AG09309 (cell line): ENCODE measurements around a stretch of chr2.

DNA sequence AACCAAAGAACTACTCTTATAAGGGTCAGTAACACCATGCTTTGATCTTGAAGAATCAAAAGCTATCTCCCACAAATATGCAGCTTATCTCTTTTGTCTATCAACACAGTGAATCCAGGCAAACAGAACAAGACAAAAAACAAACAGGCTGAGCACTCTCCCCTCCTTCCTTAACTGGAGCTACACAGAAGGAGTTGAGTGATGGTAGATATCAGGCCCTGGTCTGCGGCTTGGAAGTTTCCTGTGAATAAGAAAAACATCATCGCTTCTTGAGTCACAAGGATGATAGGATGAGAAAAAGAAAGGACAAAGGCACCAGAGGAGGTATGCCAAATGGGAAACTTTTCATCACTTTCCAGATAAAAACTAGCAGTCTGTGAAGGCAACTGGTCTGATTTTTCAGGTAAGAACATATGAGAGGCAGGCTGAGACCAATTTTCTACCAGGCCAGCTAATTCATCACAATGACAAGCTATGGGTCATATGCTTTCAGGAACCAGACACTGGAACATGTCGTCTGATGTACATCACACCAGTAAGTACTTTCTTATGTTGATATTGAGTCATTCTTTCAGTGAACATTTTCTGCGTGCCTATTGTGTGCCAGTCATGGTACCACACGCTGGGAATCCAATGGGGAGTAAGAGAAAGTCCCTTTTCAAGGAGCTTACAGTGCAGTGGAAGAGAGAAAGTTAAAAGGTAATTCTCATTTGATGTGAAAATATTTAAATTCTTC lies 88.6 kb upstream of the STK17B start:
- RRBS, result no CpG with 5 or more reads among the region's 5 CpGs

GRCh38 chr2:196601358-196601930 lies 8.1 kb upstream of the HECW2 start:
- RRBS, result no CpG with 5 or more reads among the region's 6 CpGs

DNA sequence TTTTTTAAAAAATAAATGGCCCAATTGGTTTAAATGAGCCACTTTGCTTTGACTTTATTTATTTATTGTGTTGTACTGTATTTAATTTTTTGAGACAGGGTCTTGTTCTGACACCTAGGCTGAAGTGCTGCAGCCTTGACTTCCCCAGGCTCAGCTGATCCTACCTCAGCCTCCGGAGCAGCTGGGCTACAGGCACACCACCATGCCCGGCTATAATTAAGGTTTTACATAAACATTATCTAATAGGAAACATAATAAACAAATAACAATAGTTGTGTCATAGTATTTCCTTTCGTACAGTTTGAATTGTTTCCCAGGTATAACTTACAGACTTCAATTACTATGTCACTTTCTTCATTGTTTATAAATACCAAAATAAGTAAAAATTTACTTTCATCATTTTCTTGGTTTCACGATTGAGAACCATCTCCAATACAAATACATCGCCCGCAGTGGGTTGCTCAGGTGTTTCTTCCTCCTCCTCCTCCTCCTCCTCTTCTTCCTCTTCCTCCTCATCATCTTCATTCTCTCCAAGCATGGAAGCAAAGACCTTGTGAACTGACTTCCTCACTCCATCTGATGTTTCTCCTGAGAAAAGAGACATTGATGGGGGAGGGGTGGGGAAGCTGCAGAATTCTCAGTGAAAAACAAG lies 6.8 kb downstream of the GTF3C3 start:
- RRBS, result no CpG with 5 or more reads among the region's 6 CpGs

GRCh38 chr2:196971443-196971928 lies 45.0 kb upstream of the PGAP1 start:
- RRBS, result no CpG with 5 or more reads among the region's 3 CpGs

- RRBS, result no CpG with 5 or more reads among the region's 3 CpGs
These were observed 152.9 kb upstream of the PGAP1 start for GRCh38 chr2:197079484-197079796.

- RRBS, result no CpG with 5 or more reads among the region's 5 CpGs
These were observed 98.0 kb downstream of the ANKRD44 start for GRCh38 chr2:197212442-197213022.

GRCh38 chr2:197261801-197262269 lies 48.7 kb downstream of the ANKRD44 start:
- RRBS, result no CpG with 5 or more reads among the region's 6 CpGs

GRCh38 chr2:197309388-197309609 lies 1.3 kb downstream of the ANKRD44 start:
- RRBS, result no CpG with 5 or more reads among the region's 2 CpGs

DNA sequence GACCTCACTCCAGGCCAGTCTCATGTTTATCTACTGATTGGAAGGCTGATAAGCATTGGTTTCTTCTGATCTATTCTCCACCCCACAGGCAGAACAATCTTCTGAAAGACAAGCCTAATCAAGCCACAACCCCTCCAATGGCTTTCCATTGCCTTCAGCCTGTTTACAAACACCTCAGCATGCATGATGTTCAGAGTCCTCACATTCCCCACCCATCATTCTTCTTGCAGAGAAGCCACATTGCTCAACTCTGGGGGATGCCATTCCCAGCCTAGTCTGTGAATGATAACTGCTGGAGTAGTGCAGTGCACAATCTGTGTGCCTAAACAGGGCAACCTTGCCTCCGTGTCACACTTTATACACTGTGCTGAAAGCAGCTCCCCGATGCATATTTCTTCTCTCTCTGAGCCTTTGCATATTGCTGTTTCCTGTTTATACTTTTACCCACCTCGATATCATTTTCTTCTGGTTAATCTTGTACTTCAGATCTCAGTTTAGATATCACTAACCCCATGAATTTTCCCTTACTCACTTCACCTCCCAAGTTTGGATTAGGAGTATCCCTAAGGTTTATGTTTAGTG lies 12.8 kb upstream of the ANKRD44 start:
- RRBS, result no CpG with 5 or more reads among the region's 3 CpGs

DNA sequence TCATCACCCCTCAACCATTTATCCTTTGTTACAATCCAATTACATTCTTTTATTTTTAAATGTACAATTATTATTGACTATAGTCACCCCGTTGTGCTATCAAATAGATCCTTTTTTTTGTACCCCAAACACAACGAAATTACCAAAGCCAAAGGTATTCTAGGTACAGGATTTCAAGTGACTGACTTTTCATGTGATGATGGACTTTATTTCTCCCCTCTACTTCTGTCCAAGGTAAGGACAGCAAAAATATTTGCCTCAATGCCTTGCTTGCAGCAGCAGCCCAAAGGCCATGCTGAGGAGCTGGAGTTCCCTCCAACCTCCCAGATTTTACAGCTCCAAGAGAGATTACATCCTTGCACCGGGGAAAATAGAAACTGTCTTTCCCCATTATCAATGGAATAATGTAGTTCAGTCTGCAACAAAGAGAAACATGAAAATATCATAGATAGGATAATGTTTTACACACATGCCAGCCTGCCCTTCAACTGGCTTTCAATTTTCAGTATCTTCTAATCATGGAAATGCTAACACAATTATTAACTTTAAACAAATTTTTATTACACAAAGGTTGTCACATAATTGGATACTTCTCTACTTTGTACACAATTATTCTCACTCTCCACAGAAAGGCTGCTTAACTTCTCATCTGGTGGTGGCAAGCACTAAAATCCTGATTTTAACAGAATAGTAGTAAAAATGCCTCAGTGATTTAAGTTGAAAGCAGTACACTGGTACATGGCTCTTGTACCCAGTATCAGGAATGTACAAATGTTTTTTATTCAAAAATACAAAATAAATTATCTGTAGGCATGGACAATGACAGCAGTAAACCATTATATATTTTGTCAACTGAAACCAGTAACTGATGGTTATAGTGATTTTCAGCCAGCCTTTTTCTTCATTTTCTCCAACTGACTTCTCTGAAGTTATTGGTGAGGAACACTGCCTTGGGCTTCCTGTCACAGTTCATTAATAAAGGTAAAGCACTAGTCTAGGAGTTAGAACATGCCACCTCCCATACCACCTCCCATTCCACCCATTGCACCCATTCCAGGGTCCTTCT lies 13.3 kb downstream of the HSPD1 start:
- RRBS, result no CpG with 5 or more reads among the region's 3 CpGs

DNA sequence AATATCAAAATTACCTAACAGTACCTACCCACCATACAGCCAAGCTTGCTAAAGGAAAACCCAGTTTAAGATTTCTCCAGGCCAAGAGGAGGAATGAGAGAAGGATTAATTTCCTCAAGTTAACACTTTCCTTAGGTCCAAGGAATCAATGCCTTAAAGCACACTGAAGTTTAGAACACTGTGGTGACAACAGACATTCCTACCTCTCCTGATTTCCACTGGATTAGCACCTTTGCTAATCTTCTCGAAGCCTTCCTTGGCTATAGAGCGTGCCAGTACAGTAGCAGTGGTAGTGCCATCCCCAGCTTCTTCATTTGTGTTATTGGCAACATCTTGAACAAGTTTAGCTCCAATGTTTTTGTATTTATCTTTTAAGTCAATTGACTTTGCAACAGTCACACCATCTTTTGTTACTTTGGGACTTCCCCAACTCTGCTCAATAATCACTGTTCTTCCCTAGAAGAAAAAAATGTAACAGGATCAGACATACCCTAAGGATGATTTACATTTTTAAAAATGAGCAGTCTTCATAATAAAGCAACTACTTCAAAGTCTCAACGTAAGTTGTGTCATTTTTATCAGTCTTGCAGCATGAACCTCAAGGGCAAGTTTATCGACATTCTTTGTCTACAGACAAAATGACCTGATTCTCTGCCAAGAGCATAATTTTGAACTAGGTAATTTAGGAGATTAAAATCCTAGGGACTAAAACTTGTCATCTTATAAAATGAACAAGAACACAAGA lies 2.5 kb downstream of the HSPD1 start:
- RRBS, result no CpG with 5 or more reads among the region's 4 CpGs

- RRBS, result no CpG with 5 or more reads among the region's 4 CpGs
These were observed 342.3 kb downstream of the PLCL1 start for GRCh38 chr2:198146449-198147287.

- RRBS, result no CpG with 5 or more reads among the region's 3 CpGs
These were observed 750.7 kb downstream of the PLCL1 start for GRCh38 chr2:198555018-198555513.

DNA sequence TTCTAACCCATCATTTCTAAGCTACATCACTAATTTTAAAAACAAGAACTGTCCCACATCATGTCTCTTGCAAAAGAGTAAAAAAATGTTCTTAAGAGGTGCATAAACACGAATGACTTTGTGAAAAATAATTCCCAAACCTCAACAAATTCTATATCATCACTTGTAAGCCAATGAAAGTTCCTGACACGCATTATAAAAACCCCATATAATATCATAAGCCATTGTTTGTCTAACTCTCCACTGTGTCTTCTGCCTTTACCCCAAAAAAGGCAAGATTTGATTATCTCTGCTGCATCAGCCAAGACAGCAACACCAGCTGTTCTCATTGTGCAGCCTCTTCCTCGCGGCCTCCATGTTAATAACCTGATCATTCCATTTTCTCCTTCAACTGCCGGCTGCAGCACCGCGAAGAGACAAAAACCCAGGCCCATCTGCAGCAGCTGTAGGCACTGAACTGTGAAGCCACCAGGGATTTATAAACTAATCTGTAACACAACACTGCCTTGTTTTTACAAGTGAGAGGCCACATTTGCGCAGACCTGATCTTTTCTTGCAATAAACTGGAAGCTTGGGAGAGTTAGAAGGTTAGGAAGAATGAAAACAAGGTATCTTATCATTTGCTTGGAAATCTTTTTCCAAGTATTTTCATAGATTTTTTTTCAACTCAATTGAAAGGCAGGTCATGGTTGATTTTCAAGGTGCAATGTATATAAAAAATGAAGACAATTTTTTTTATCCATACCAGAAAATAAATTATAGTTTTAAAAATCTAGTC lies 147.8 kb downstream of the SATB2 start:
- RRBS, result no CpG with 5 or more reads among the region's 8 CpGs

DNA sequence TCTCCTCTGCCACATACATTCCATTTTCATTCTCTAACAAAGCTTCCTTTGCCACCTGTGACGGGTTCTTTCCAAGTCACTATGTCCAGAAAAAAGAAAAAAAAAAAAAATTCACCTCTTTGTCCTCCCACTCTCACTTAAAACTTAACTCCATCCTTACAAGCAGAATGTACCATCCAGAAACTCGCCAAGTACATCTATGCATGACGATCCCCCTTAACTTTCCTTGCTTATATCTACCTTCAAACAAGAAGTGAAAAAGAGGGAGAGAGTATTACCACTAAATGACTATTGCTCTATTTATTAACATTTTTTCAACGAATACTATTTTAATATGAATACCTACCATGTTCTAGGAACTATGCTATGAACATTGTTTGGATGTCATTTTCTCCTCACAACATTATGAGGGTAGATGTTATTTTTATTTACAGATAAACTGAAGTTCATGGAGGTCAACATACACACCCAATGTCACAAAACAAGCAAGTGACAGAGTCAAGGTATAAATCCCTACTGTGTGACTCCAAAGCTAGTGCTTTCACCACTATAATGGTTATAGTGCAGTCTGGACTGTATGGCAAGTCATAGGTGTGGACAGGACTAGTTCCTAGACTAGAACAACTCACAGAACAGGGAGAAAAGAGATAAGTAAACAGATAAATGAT lies 46.5 kb downstream of the SATB2 start:
- RRBS, result no CpG with 5 or more reads among the region's 4 CpGs

GRCh38 chr2:199465987-199466293 lies 8.2 kb upstream of the SATB2 start:
- RRBS, result no CpG with 5 or more reads among the region's 9 CpGs

DNA sequence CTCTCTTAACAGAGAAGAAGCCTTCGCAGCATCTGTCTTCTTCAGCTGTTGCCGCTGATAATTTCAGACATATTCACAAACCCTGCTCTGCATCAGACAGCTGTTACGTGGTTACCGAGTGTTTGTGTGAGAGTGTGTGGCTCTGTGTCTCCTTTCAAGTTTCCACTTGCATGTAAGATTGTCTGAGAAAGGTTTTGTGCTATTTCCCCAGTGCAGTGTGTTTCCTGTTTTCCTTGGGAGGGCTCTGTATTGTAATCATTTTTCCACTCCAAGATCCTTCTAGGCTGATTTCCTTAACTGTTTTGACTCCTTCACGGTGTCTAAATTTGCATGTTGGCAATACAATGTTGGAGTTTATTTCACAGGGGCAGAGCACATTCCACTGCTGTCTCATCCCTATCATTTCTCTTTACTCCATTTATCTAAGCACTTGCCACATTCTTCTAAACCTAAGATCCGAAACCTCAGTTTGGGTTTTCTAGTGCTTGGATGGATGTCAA lies 32.9 kb downstream of the MAIP1 start:
- RRBS, result no CpG with 5 or more reads among the region's 6 CpGs

GRCh38 chr2:200077120-200077795 lies 121.9 kb downstream of the MAIP1 start:
- RRBS, result no CpG with 5 or more reads among the region's 5 CpGs

GRCh38 chr2:200309231-200310120 lies 3.0 kb downstream of the SPATS2L start:
- RRBS, result no CpG with 5 or more reads among the region's 1 CpG

GRCh38 chr2:200469649-200470093 lies 40.2 kb downstream of the KCTD18 start:
- RRBS, result no CpG with 5 or more reads among the region's 11 CpGs